ENCODE measurements around a stretch of chr2.

DNA sequence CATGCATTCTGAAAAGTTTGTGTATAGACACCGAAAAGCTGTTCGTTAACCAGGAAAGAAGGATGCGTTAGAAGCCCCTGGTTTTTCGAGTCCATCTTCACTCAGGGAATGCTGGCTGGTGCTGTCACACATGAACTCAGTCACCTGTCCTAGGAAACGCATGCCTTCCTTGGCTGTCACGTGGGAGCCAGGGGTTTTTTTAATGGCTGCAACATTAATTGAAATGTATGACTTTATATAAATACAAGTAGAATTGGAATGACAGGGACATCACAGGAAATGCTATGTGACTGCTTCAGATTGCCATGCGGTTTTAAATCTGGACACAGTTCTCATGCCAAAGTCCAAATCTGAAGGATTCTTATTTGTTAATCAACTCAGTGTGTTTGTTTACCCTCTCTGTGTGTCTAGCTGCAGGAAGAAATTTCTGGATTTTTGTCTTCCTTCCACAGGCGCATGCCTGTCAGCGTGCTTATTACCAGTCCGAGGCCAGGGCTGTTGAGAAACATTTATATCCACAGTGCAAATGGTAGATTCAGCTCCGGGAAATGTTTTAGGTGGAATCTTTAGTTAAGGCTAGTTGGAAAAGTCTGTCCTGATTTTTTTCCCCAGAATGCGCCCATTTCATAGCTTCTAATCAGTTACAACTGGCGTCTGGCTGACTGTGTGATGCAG is 2.6 kb downstream of the RAMP1 start:
- PRO-cap: unidirectional peak, minus-strand start at position 142 of the sequence

DNA sequence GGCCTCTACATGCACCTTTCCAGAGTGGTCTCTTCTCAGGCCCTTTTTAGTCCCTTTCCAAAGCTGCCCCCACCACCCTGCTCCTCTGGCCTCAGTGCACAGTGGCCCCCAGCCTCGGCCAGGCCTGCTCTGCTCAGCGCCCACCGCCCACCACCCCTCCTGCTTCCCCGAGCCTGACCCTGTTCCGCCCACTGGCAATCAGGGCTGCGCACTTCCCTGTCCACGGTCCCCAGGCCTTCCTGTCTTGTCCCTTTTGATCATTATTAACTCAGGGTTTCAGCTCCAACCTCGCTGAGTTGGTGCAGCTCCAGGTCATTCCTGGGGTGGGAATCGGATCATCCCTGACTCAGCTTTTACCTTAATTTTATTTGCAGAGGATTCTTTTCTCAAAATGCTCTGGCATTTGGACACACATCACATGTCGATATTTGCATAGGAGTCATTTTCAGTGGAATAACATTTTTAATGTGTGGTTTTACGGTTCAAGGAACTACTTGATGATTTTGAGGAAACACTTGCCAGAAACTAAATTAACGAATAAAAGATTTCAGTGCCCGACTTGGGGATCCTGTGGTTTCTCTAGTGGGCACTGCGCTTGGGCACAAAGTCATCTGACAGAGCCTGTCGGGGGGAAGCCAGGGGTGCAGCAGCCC is 1.2 kb upstream of the ESPNL start:
- PRO-cap: no peak

GRCh38 chr2:238114410-238114826 is 14.3 kb downstream of the ESPNL start:
- PRO-cap: no peak

DNA sequence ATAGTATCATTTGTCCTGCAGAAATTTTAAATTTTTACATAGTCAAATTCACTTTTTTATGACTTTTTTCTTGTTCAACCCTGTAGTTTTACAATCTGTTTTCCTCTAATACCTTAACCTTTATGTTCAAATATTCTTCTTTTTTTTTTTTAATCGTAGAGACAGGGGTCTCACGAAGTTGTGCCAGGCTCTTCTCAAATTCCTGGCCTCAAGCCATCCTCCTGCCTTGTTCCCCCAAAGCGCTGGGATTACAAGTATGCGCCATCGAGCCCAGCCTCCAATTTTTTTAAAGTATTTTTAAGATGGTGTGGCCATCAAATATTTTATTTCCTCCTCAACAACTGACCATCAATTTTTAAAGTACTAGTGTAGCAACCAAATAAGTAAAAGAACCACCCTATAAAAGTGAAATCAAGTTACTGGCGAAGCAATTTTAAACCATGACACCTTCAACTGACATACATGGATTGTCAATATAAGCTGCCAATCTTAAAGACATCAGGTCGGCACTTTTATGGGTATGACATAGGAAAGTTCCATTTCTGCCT is 3.8 kb downstream of the ILKAP start:
- PRO-cap: no peak

- PRO-cap: no peak
These were observed 8.7 kb downstream of the HES6 start for GRCh38 chr2:238231203-238231418.

GRCh38 chr2:238281976-238282380 is 6.4 kb downstream of the PER2 start:
- PRO-cap: no peak

GRCh38 chr2:238283103-238284077 is 5.0 kb downstream of the PER2 start:
- PRO-cap: no peak

- PRO-cap: bidirectional peak, plus-strand start at chr2:238459265, minus-strand start at chr2:238459144
These were observed 32.4 kb downstream of the ASB1 start for GRCh38 chr2:238459067-238459552.

GRCh38 chr2:238558465-238558875 is 131.7 kb downstream of the ASB1 start:
- PRO-cap: no peak

DNA sequence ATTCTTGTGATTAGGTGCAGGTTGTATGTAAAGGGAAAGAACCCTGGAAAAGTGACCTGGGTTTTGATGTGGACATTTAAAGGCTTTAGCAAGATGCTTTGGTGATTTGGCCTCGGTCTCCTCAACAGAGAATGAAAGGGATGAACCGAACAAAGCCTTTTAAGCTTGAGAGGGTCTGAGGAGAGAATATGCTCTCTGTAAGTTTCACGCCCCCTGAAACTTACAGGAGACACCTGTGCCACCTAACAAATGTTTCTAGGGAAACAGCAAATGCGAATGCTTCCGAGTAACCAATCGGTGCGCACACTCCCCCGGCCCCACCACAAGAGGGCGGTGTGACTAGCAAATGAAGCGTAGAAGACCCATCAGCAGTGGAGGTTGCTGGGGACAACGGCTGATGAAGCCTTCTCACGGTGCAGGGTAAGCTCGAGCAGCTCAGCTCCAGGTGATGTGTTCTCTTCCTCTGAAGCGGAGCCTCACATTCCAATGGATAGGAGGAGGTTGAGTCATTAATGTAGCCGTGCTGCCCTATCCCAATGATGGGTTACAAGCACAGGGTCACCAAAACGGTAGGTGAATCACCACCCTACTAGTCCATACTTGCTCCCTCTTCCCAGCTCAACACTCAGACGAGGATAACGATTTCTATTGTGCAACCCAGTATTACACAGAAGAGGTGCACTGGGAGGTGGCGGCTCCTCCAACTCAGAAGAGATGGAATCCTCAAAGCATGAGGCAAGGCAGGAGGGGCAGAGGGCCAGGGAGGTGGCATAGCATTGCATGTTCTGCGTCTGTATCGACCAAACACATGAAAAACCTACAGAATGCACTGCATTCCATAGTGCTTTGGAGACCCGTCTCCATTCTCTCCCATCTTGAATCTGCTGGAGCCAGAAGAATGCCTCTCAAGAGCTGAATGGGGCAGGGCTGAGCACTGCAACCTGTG is 127.6 kb upstream of the TWIST2 start:
- PRO-cap: no peak

- PRO-cap: no peak
These were observed 120.5 kb upstream of the TWIST2 start for GRCh38 chr2:238727462-238727683.

GRCh38 chr2:238811051-238811640 is 36.7 kb upstream of the TWIST2 start:
- PRO-cap: no peak

GRCh38 chr2:238852024-238852779 is 4.3 kb downstream of the TWIST2 start:
- PRO-cap: no peak

DNA sequence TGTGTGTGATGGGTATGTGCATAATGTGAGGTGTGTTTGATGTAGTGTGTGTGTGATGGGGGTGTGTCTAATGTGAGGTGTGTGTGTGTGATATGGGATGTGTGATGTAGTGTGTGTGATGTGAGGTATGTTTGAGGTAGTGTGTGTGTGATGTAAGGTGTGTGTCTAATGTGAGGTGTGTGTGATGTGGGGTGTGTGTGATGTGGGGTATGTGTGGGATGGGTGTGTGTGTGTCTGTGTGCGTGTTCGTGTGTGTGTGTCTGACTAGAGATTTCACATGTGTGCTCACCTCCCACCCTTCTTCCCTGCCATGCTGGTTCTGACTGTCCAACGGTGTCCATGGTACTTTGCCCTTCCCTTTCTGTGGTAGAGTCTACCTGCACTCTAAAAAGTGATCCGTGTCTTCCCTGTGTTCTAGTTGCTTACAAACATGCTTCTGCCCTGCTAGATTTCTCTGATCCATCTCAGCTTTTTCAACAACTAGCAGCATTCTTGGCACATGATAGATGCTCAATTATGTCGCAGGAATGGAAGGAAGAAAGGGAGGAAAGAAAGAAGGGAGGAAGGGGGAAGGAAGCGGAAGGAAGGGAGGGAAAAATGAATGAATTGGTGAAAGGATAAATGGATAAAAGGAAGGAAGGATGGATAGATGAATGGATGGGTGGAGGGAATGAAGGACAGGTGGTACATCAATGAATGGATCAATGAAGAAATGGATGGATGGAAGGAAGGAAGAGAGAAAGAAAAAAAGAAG is 56.5 kb downstream of the TWIST2 start:
- PRO-cap: no peak

GRCh38 chr2:239072075-239072412 is 224.2 kb downstream of the TWIST2 start:
- PRO-cap: no peak

DNA sequence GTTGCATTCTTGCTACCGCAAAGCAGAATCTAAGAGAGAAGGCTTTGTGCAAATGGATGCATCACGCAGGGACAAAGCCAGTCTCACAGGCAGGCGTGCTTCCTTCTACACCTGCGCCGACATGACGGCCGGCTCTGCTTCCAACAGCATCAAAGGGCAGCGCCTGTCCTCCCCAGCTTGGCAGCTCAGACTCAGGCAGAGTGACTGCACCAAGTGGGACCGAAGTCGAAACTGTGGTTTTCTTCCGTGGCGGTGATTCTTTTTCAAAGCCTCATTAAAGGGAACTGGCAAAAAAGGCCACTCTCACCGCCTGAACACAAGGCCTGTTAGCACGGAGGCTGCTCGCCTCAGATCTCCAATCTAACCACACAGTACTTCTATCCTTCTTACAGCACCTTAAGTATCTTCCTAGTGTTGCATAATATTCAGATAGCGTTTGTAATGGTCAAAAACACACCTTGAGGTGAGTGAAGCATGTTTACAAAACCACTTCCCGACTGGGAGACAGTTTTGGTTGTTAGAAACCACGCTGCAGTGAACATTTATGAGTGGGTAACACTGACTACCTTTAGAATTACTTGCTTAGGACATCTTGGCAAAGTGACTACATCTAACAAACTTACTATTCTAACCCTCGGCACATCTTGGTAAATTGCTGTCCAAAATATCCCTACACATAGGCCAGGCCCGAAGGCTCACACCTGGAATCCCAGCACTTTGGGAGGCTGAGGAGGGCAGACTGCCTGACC is 236.4 kb downstream of the HDAC4 start:
- PRO-cap: no peak

- PRO-cap: no peak
These were observed 206.2 kb downstream of the HDAC4 start for GRCh38 chr2:239194546-239195072.

GRCh38 chr2:239246762-239247406 is 153.9 kb downstream of the HDAC4 start:
- PRO-cap: no peak

GRCh38 chr2:239266908-239267975 is 133.6 kb downstream of the HDAC4 start:
- PRO-cap: no peak

DNA sequence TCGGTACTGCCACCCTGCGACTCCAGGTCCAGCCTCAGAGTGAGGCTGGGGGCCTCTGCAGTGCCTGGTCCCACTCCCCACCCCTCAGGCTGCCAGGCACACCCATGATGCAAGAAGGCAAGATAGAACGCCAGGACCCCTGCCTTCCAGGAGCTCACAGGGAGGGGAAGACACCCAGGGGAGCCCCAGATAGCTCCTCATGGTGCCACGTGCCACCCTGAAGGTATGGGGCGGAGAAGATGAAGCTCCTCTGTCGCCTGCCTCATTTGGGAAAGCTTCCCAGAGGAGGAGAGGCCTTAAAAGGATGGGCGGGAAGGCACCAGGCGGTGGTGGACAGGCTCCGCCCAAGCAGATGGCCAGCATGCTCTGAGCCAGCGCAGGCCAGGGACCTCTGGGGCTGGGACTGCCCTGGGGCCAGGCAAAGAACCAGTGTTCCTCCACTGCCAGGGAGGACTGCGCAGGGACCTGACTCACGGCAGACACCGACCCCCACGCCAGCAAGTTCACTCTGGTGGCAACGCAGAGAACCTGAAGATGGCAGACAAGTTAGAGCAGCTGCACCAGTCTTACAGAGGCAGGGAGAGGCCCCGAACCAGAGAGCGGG is 125.1 kb downstream of the HDAC4 start:
- PRO-cap: no peak

All from ascending aorta (tissue), 1 donor.